ENCODE data around the gene FGF10.

GRCh38 chr5:42992481-42993121, 47.5 kb downstream of the ANXA2R start:
- PRO-cap: bidirectional peak, plus-strand start at chr5:42992508, minus-strand start at chr5:42992404; bidirectional peak, plus-strand start at chr5:42992772, minus-strand start at chr5:42992798; unidirectional peak, minus-strand start at chr5:42992849; unidirectional peak, minus-strand start at chr5:42993028
- RRBS: 10% methylated on average over 7 of the region's 52 CpGs

- PRO-cap: no peak
- RRBS: no CpG with 5 or more reads among the region's 18 CpGs
Measured at GRCh38 chr5:43037782-43038363, 2.2 kb downstream of the ANXA2R start.

DNA sequence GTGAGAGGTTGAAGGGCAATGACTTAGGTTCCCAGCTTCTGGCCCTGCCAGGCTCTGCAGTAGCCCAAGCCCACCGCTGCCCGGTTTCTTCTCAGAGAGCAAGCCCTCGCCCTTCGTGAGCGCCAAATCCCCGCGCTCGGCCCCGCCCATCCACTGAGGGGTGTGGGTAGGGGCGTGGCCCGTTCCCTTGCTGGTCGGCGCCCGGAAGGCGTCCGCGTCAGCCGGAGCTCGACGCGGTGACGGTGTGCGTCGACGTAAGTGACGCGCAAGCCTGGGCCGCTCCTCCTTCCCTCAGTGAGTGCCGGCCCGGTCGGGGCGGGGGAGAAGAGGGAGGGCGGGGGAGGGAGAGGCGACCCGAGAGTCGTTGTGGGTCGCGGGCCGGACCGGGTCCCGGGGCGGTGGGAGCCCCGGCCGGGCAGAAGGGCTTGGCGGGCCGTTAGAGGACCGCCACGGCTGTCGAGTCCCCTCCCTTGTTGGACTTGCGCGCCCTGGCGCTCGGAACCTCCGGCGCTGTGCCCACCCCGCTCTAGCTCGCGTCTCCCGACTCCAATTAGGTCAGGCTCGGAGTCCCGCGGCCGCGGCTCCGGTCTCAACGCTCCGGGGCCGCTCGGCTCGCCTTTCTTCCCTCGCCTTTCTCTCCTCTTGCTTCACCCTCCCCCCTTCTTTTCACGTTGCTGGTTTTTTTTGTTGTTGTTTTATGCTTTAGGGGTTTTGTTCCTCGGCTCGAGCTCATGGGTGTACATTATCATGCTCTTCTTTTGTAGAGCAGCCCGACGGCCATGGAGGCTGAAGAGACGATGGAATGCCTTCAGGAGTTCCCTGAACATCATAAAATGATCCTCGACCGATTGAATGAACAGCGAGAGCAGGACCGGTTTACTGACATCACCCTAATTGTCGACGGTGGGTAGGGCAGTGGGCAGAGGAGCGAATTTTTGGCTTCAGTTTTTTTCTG, 838 bp downstream of the ZNF131 start:
- PRO-cap: bidirectional peak, plus-strand start at position 346 of the sequence, minus-strand start at position 129 of the sequence; bidirectional peak, plus-strand start at position 553 of the sequence, minus-strand start at position 552 of the sequence; unidirectional peak, minus-strand start at position 781 of the sequence
- RRBS: 3% methylated on average over 47 of the region's 84 CpGs

DNA sequence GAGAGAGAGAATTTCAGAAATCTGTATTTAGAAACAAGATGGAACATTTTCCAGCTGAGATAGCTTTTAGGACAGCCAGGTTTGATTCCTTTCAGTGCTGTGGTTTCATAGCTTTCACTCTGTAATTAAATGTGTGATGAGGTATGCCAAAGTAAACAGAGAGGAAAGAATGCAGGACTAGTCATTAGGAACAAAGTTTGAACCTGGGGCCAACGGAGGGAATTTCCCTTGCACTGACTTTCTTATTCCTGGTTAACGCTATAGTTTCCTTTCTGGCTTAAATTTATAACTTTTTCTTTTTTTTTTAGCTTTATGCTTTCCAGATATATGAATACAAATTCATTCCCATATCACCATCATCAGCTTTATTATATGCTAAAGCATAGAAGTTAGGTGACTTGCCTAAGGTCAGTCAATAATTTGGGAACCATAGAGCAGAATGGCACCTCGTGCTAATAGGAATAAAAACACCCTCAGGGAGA, 10.0 kb upstream of the CCL28 start:
- PRO-cap: no peak
- RRBS: no CpG with 5 or more reads among the region's 3 CpGs

DNA sequence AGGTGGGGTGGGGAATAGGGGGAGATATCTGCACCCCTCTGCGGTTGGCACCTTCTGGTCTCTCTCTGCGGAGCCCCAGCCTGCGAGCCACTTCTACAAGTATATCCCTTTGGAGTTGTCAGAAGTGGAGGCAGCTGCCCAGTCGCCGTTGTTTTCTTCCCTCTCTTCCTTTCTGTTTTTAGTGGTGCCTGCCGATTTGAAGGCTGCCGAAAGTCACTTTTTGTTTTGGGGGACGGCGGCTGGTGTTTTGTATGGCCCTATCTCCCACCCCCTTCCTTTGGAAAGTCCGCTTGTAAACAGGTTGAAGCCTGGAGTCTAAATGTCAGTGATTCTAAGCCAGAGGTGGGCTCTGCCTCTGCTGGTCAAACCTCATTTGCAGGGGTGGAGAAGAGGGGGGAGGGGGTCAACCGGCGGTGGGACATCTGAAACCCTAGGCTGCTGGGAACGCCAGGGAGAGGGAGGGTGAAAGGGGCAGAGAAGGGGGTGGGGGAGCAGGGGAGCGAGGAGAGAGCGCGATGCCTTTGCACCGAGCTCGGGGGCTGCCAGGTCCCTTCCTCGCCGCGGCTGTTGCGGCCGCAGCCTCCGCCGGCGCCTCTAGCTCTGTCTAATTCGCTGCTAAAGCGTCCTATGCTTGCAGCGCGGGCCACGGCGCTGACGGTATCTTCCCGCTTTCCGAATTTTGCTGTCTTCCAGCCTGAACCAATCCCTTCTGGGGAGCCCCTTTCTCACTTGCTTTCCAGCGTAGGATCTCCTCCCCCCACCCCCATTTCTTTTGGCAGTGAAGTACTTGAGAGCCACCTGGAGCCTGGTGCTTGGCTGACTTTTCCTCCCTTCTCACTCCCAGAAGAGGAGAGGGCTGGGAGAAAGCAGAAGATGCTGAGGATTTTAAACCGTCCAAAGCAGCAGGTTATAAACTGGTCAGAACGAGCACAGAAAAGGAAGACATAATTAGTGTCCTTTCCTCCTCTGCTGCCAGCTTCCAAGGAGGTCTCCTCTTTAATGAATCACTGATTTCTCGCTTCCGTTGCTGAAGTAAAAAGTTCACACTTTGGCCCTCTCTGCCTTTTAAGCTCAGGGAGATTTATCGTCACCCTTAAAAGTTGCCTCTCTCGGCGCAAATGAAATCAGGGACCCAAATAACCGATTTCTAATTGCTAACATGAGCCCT, at the start of gene FGF10:
TSS of gene FGF10 (minus strand) at position 324 of the 1,168 bp plus-strand sequence.
- PRO-cap: no peak
- RRBS: no CpG with 5 or more reads among the region's 44 CpGs

DNA sequence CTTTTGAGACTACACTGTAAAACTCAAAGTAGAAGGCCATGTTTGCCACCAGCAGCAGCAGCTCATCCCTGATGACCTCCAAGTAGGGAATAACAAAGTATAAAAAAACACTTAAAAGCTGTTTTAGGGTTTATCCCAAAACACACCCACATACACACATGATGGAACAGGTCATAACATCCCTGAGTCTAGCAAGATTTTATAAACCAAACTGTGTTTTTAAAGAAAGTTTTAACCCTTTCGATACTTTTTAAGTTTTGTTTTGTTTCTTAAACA, 33.9 kb upstream of the FGF10 start:
- PRO-cap: no peak
- RRBS: no CpG with 5 or more reads among the region's 1 CpG

DNA sequence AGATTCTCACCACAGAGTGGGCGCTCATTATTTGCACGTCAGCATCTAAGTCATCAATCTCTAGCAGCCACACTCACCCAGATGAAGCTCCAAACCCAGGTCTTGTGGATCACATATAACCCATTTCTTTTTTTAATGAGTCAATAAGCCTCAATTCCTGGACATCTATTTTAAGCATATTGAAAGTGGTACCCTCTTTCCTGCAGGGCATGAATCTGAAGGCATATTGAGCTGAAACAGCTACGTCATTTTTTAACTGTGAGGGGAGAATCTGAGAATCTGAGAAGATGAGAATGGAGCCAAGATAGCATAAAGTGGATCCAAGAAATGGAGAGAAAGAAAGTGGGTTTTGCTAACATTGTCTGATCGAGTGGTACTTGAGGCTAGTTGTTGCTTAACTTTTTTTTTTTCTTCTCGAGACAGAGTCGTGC, 198.1 kb upstream of the FGF10 start:
- PRO-cap: no peak
- RRBS: no CpG with 5 or more reads among the region's 6 CpGs

GRCh38 chr5:44814844-44815298, 6.1 kb downstream of the MRPS30 start:
- PRO-cap: no peak
- RRBS: no CpG with 5 or more reads among the region's 2 CpGs

DNA sequence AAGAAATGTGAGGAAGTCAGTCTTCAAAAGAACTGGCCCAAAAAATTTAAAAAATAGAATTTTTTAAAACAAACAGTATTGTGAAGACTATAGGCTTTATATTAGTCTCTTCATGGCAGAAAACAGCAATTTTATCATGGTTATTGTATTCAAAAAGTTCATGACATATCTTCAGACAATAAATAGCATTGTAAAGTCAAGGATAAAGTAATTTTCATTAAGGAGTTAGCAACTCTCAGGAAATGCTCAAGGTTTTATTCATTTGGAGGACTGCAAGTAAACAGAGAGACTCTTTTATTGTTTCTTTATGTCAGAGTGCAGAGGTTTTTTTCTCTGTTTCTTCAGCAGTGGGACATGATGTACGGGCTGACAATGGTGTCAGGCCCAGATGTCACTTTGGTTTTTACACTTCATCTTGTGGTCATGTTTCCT, 72.9 kb upstream of the PARP8 start:
- PRO-cap: no peak
- RRBS: no CpG with 5 or more reads among the region's 1 CpG

DNA sequence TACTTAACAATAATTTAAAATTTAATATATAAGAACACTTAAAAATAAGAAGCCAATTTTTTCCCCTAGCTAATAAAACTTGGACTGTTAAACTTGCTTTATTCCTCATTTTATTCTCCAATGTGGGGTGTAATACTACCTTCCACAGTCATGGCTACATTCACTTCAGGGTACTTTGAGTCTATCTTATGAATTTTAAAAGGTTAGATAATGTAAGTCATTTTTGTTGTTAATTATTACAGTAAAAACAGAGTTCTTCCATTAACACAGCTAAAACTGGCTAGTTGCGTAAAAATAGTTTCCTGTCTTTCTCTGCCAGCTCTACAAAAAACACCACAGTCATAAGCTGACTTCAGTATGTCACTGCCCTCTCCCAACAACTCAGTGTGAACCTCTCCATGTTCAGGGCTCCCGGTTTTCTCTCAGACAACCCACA, 84.9 kb upstream of the ITGA1 start:
- PRO-cap: no peak
- RRBS: no CpG with 5 or more reads among the region's 2 CpGs

DNA sequence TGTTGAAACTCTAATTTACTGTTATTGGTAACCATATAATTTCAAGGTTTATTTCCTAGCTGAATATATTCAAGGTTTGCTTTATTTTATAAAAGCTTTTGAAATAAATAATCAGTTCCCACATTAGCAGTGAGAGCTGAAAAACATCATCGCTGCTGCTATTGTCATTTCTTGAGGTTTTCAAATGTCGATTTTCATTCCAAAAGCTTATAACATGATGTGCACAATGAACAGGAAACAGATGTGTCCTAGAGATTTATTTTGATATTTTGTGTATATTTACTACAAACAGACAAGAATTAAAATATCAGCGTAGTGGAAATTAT, 10.6 kb upstream of the ITGA1 start:
- PRO-cap: no peak
- RRBS: no CpG with 5 or more reads among the region's 3 CpGs

DNA sequence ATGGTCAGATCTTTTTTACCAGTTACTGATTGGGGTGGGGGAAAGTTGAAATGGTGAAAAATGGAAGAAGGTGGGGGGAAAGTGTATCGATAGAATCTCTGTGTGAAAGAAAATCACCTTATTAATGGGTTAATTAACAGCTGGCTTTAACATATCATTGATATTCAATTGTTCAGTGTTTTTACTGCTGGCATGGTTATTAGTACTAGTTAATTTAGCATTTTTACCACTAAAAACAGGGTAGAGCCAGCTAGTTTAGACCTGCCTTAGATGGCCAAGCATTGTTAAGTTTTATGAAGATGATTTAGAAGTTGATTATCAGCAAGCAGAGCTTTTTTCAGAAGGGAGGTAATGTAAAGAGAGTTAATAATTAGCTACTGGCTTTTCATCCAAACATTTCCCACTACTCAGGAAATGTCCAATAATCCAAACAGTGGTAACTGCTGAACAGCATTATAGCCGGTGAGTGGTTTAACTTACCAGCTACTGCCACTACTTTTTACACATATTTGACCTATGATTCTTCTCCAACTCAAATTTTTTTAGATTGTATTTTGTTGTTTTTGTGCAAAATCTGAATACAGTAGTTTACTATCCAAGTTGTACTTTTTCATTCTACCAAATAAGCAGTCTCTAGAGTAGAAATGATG, 1.6 kb downstream of the ITGA1 start:
- PRO-cap: no peak
- RRBS: no CpG with 5 or more reads among the region's 2 CpGs

DNA sequence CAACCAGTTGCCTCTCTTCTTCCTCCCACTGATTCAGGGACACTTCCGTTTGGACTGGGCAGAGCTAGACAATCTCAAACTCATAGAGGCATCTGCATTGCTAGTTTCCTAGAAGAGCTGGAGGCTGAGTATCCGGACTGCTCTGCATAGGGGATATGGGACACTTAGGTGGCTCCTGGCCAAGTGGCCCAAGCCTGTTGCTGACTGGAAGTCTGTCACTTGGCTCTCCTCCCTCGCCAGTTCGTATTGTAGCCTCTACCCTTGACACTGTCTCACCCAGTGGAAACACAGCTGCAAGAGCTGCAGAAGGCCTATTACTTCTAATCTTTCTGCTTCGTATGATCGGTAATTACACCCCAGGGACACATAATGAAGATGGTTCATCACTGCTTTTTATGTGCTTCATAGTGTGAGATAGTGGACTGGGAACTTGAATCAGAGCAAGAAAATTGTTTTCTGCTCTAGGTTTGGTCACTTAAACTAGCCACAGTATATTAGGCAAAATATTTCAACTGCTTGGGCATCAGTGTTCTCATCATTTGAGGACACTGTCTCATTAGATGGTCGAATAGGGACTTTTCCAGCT, 34.8 kb downstream of the ITGA1 start:
- PRO-cap: no peak
- RRBS: no CpG with 5 or more reads among the region's 7 CpGs

DNA sequence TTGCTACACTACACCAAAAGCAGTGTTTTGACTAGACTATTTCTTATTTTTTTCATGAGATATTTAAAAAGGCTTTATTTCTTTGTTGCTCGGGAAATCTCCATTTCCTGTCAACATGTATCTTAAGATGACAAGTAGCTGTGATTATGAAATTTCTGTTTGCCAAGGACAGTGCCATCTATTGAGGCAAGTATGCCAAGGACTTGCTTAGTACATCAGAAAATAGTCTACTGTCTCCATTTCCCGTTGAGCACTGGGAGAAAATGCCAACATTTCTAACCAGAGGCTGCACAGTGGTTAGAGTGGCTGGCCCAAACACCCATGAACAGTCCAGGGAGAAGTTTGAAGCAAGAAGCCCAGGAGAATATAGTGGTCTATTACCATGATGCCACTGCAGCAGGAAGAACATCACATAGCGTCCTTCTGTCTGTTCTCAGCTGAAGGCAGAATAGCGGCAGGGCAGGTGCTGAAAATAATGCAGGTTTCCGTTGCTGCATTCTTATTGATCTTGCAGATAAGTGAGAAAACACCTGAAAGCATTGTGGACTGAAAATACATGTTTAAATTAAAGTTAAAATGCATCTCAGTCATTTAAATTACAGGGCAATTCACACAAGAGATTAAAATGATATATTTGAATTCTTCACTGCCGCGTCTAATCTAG, 93.2 kb upstream of the ITGA2 start:
- PRO-cap: no peak
- RRBS: no CpG with 5 or more reads among the region's 7 CpGs

GRCh38 chr5:52909947-52910577, 79.1 kb upstream of the ITGA2 start:
- PRO-cap: no peak
- RRBS: no CpG with 5 or more reads among the region's 8 CpGs

DNA sequence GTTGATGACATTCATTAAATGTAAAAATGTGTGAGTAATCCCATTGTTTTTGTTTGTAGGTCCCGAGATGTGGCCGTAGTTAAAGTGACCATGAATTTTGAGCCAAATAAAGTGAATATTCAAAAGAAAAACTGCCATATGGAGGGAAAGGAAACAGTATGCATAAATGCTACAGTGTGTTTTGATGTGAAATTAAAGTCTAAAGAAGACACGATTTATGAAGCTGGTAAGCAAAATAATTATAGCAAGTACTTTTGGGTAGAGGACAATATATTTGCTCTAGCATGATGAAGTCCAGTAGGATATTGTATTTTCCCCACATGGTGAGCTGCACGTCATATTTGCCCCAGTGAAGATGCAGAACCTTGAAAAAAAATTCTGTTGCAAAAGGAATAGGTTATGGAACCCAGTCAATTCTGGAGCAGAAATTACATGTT, 70.5 kb upstream of the ITGA2 start:
- PRO-cap: no peak
- RRBS: no CpG with 5 or more reads among the region's 4 CpGs

DNA sequence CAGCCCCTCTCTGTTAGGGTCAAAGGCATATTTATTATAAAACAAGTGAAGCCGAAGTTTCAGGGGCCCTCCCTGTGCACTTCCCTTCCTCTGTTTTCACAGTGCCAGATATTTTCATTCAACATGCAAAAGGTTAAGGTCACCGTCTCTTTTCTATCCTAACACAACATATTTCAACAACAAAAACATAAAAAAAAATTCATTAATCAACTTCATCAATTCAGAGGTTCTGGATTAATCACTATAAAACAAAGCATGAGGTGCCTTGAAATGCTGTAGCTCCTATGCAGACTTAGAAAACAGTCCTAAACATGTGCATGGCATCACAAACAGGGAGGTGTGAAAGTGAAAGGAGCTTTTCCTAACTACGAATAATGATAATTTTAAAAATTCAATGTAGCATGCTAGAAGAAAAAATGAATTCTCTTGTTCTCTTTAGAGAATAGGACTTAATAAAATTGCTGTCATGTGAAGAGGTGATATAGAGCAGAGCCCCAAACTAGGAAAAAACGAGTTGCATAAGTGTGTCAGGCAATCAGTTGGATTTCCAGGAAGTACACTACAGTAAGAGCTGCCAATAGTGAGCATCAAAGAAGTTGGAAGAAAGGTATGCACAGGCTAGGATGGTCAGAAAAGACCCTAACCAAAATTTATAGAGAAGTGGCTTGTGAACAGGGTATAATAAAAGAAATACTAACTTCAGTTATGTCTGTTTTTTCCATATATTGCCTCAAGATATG, 17.7 kb downstream of the ITGA2 start:
- PRO-cap: no peak
- RRBS: no CpG with 5 or more reads among the region's 4 CpGs

DNA sequence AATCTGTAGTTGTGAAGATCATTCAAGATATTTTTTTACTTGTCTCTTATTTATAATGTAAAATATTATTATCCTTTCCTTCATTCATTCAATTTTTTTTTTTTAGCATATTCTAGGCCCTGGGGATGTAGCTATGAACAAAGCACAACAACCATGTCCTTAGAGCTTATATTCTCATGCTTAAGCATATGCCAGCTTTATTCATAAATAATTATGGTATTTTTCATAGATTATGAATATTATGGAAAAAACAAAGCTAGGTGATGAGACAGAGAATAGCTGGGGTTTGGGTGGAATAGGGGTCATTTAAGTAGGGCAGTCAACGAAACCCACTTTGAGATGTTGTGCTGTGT, 55.7 kb downstream of the NDUFS4 start:
- PRO-cap: no peak
- RRBS: no CpG with 5 or more reads among the region's 1 CpG

- PRO-cap: no peak
- RRBS: no CpG with 5 or more reads among the region's 6 CpGs
Measured at GRCh38 chr5:54046419-54047028, 263.8 kb downstream of the ARL15 start.

DNA sequence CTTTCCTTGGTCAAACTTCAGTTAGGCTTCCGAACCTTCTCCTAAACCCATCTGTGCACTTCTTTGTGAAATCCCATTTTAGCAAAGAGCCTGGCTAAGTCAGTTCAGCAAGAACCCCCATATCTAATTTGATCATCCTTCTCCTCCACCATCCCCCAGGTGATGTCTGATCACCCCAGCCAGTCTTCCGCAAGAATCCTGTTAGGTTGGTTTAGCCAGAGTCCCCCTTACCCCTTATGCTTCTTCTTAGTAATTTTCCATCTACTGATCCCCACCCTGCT, 109.1 kb downstream of the ARL15 start:
- PRO-cap: no peak
- RRBS: no CpG with 5 or more reads among the region's 2 CpGs

Data from Caco-2 (cell line).